Endometrial microvascular endothelial cells (primary cell): ENCODE results near the gene ANP32A.

DNA sequence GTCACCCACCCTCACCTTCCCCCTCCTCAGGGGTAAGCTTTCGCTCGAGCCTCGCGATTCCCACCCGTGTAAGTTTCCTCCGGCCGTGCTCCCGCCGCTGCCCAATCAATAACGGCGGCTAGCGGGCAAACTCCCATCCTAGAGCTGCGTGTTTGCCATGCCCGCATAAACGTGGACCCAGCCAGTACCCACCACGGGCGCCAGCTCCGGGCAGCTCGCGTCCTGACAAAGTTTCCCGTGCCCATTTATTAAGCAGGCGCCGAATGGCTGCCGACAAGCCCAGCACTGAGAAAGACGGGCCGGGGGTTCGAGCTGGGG, 1.4 kb downstream of the ANP32A start:
- RAMPAGE, long total RNA = no peak

DNA sequence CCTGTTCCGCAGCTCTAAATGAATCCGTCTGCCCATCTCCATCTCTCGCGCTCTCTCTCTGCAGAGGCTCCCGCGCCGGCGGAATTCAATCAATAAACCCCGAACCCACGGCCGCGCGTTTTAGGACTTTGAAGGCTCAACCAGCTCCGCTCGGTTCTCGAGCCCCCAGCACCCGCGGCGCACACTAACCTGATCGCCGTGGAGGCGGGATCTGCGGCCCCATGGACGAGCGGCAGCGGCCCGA, at the start of gene ANP32A:
TSS of gene ANP32A (minus strand) at position 186 of the 244 bp plus-strand sequence.
- RAMPAGE, long total RNA = start-site peak on the minus strand centred at position 123 of the sequence, 128 bp wide, 1,701 and 2,182 reads in 2 replicates

DNA sequence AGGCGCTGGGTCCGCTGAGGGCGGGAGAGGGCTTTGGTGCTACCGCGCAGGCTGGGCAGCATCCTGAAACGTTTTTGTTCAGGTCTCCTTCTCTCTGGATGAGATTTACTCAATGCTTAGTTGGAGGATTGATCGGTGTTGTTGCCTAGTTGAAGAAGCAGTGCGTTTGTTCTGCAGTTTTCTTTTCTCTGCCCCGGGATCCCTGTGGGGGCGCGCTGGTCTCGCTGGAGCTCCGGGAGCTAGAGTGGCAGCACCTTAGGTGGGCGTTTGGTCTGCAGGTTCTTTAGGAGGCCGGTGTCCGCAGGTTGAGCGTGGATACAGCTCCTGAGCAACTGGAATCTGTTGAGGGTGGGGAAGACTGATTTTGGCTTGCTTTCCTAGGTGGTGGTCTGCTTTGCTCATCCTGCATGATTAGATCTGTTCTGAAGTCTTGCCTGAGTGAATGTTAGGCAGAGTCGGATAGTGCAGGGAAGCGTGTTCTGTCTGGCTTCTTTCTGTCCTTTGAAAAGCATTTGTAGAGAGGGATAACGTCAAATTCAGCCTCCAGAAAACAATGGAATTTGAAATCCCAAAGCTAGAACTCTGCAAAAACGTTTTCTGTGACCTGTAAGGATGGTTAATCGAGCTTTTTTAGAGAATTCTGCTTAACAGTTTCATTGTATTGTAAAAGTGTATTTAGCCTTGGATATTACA, 1.3 kb downstream of the GLCE start:
- RAMPAGE, long total RNA = no peak

- RAMPAGE, long total RNA = no peak
These were observed 3.3 kb downstream of the RPLP1 start for GRCh38 chr15:69455578-69456752.

GRCh38 chr15:69484709-69485230, 32.2 kb downstream of the RPLP1 start:
- RAMPAGE, long total RNA = no peak

DNA sequence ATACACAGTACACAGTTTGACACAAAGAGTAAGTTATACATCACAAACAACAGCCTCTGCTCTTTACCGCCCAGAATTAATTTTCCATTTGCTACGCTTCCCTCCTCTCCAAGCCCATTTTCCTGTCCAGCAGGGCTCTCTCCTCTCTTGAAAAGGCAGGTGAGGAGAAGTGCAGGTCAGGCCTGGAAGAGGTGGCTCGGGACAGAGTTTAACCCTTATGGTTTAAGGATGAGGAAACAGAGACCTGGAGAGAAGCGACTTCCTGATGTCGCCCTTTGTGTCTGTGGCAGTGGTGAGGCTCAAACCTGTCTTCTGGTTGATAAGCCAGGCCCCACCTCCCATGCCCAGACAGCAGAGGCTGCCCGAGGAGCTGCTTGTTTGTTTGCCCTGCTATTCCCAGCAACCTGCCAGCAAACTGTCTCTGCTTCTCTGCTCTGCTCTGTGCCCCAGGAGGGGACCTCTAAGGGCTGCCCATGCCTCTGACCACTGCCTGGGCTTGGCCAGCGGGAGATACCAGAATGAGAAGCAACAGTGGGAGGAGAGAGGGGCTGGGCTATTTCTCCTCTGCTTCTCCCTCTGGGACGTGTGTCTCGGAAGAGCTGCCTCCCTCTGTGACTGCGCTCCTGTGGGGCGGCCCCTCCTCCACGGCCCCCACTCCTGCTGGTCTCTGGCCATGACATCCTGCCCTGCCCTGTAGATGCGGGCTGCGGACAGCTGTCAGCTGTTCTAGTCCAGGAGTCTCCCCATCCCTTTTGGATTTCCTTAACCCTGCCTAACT, 212.9 kb downstream of the RPLP1 start:
- RAMPAGE, long total RNA = no peak

DNA sequence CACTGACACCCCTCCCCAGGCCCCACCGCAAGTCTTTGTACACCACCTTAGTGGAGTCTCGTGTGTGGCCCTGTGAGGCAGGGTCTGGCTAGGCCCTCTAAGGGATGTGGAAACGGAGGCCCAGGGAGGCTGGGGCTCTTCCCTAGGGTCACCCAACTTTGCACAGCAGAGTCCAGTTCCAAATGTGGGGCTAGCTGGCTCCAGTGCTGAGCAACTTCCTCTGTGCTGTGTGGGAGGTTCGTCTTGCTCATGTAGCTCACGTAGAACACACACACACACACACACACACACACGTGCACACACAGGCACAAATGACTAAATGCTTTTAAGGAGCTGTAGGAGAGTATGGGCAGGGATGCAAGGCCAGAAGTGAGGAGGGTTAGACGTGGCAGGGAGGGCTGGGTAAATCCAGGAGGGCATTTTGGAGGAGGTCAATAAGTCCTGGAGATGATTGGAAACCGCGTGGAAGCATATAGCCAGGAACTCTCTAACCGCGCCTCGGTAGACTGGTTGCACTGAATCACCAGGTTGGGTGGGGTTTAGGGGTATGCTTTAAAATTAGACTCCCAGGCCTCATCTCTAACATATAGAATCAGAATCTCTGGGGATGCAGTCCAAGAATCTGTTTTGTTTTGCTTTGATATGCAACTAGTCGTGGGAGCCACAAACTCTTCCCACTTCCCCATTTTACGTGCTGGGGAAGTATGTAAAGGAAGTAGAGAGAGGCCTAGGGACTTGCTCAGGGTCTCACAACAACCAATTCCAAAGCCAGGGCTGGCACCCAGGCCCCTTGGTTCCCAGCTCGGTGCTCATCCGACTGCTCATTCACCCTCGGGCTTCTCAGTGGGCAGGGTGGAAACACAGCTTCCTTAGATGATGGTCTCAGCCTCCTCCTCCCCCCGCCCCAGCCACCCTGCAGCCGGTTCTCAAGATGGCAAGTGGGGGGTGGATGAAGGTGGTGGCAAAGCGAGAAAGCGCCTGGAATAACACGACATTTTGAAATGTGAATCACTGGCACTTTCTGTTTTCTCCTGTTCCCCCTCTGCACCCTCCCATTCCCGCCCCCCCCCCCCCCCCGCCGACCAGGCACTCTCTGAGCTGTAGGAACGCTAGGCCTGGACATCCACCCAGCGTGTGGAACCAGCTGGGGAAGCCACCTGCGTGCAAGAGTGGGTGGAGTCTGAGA, 214.2 kb downstream of the RPLP1 start:
- RAMPAGE, long total RNA = no peak

- RAMPAGE, long total RNA = no peak
These were observed 308.0 kb downstream of the RPLP1 start for GRCh38 chr15:69760247-69761291.

GRCh38 chr15:69776612-69776935, 321.1 kb downstream of the TLE3 start:
- RAMPAGE, long total RNA = no peak

DNA sequence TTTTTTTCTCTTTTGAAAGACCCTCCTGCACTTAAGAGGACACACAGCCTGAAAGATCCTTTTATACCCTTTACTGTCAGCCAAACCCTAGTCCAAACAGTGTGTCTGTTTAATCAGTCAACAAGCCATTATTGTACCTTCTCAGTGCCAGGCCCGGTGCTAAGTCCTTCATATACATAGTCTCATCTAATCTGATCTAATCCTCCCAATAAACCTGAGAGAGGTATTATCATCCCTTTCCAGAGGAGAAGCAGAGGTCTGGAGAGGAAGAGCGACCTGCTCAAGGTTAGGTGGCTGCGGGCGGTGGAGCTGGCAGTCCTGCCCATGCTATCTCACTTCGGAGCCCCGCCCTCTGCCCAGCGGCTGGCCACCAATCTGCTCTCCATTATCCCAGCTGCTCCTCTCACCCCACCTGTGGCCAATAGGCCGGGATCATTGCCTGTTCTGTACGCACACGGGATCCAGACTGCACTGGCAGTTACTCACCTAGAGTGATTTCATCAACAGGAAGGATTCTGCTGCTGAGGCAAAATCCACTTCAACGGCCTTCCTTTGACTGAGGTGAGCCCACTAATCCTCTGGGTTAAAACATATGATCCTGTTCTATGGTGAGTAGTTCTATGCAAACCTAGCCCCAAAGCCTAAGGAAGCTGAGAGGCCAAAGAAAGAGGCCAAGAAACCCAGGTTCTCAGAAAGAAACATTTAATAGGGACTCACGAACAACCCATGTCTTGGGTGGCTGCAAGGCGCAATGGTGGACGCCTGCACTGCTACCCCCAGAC, 100.6 kb downstream of the TLE3 start:
- RAMPAGE, long total RNA = no peak

- RAMPAGE, long total RNA = no peak
These were observed 99.9 kb downstream of the TLE3 start for GRCh38 chr15:69997813-69998209.

GRCh38 chr15:70043988-70044373, 53.7 kb downstream of the TLE3 start:
- RAMPAGE, long total RNA = no peak

GRCh38 chr15:70055005-70056174, 42.3 kb downstream of the TLE3 start:
- RAMPAGE, long total RNA = no peak

- RAMPAGE, long total RNA = no peak
These were observed 39.2 kb downstream of the TLE3 start for GRCh38 chr15:70058355-70059147.

DNA sequence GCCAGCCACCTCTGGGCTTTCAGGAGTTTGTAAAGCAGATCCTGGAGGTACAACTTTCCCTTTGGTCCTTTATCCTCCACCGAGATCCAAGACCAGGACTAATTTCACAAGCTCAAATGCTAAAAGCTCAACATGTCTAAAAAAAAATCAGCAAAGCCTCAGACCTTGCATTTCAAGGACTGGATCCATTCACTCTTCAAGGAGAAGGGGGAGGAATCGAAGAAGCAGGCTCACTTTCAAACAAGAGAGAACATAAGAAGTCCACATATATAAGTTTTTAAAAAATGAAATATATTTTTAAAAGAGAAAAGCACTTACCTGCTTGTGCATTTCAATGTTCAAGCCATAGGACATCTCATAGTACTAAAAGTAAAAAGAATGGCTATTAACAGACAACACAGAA, 3.5 kb downstream of the TLE3 start:
- RAMPAGE, long total RNA = no peak

DNA sequence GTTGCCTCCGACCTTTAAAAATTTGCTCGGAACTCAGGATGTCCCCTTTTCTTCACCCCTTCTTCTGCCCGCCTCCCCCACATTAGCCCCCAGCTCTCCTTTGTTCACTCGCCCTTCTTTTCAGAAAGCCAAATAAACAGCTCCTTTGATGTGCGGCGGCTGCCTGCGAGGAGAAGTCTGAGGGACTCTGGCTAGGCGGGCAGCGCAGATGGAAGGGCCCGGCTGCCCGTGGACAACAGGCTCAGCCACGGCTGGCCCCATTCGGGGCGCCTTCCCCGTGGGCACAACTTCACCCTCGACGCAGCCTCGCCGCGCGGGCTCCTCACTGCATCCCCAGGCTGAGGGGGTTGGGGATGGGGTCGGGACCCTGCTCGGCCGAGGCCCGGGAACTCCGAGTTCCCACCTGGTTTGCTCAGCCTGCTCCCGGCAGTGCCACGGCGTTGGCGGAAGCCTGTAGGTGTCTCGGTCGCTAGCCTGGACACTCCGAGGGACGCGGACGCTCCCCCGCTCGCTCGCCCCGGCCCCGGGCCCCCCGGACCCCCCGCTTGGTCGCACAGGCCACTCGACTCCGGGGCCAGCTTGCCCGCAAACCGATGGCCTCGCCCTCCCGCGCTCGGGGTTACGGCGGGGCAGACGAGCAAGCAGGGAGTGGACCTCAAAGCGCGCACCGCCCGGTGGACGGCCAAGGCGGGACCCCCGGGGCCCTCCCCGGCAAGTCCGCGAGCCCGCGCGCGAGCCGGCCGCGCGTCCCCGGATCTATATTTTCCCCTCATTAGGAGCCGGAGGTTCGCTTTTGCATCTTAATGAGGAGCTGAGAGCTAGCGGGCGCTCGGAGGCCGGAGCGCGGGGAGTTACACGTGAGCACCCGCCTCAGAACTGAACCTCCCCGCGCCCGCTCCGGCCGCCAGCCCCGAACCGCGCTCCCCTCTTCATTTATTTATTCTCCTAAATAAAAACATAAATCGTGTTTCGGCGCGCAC, 1.1 kb upstream of the TLE3 start:
- RAMPAGE, long total RNA = no peak

- RAMPAGE, long total RNA = no peak
These were observed 1.7 kb upstream of the TLE3 start for GRCh38 chr15:70099473-70099690.

GRCh38 chr15:70101366-70101781, 3.7 kb upstream of the TLE3 start:
- RAMPAGE, long total RNA = no peak

- RAMPAGE, long total RNA = no peak
These were observed 24.0 kb upstream of the TLE3 start for GRCh38 chr15:70121578-70122158.

GRCh38 chr15:70180805-70181456, 83.2 kb upstream of the TLE3 start:
- RAMPAGE, long total RNA = no peak